Helper T cell (primary cell): Measurements from ENCODE around the gene MXRA7.

GRCh38 chr17:76710852-76712007 is at the start of gene MXRA7:
Gene MXRA7, minus strand, starts transcription at chr17:76710965.
- PRO-cap, 2 experiments, result no peak in any of the 2 experiments

- PRO-cap, 2 experiments, result no peak in any of the 2 experiments
Measured at GRCh38 chr17:76720872-76721429, 5.5 kb downstream of the JMJD6 start.

DNA sequence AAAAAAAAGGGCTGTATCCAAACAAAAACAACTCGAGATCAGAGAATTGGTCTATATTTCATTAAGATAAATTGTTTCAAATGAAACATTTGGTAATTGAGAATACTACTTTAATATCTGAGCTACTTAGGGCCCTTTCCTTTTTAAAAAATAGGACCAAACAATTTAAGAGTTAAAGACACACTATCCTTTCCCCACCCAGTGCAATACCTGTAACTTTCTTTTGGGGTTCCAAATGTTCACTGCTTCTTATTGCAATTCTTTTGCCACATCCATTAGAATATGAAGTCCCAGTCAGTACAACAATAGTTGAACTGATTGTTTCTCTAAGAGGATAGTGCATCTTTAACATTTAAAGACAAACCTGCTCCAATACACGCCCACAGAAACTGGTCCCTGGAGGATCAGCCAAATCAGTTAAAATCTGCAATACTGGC is 1.7 kb downstream of the SRSF2 start:
- PRO-cap, 2 experiments, result no peak in any of the 2 experiments

DNA sequence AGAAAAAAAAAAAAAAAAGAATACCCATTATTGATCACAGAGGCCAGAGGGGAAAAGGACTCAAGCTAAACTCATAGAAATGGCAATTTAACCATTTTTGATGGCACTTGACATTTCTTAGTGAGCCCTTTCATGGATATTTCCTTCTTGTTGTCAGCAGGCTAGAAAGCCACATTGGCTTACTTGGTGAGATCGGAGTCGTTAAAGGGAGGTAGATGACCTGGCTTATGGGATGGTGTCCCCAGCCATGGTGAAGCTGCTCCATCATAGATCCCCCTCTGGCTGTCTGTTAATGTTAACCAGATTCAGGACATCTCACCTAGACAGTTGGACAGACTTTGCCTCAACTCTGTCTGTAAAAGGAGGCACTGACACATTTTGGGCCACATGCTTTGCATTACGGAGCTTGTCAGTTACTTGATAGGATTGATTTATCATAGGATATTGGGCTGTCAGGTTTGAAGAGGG is 19.0 kb downstream of the MFSD11 start:
- PRO-cap, 2 experiments, result no peak in any of the 2 experiments

DNA sequence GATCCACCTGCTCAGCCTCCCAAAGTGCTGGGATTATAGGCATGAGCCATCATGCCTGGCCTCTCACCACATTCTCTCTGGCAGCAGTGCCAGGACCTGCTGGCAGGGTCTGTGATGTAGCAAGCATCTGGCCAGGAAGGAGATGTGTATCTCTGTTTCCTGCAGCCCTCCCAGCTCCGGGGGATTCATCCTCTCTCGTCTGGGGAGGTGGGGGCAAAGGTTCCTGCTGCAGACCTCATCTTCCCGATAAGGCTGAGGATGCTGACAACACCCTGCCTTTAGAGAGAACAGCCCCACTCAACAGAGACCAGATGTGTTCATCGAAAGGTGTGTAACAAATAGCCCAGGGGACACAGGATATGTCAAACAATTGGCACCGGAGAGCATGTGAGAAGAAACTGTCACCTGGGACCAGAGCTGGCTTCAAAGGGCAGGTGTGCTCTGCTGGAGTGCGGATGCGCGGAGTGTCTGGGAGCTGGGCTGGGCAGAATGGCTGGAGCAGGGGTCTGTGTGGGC is 54.8 kb upstream of the SEC14L1 start:
- PRO-cap, 2 experiments, result no peak in any of the 2 experiments

DNA sequence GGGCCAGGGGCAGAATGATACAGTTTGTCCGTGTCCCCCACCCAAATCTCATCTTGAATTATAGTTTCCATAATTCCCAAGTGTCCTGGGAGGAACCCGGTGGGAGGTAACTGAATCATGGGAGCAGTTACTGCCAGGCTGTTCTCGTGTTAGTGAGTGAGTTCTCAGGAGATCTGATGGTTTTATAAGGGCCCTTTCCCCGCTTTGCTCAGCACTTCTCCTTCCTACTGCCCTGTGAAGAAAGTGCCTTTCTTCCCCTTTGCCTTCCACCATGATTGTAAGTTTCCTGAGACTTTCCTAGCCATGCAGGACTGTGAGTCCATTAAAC is 28.9 kb upstream of the SEC14L1 start:
- PRO-cap, 2 experiments, result no peak in any of the 2 experiments

DNA sequence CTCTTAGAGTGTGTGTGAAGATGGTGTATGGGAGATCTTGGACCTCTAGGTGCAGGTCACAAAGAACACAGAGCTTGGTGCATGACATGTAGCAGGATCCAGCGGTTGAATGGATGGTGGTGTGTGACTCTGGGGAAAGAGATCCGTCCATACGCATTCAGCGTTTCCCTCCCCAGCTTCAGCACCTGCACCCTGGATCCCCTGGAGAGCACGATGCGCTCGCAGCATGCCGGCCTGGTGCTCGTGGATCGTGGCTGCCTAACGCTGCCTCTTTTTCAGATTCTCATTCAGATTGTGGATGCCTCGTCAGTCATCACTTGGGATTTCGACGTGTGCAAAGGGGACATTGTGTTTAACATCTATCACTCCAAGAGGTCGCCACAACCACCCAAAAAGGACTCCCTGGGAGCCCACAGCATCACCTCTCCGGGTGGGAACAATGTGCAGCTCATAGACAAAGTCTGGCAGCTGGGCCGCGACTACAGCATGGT is 69.6 kb upstream of the SEPTIN9 start:
- PRO-cap, 2 experiments, result no peak in any of the 2 experiments

GRCh38 chr17:77254829-77255328 is 26.4 kb upstream of the SEPTIN9 start:
- PRO-cap, 2 experiments, result no peak in any of the 2 experiments

DNA sequence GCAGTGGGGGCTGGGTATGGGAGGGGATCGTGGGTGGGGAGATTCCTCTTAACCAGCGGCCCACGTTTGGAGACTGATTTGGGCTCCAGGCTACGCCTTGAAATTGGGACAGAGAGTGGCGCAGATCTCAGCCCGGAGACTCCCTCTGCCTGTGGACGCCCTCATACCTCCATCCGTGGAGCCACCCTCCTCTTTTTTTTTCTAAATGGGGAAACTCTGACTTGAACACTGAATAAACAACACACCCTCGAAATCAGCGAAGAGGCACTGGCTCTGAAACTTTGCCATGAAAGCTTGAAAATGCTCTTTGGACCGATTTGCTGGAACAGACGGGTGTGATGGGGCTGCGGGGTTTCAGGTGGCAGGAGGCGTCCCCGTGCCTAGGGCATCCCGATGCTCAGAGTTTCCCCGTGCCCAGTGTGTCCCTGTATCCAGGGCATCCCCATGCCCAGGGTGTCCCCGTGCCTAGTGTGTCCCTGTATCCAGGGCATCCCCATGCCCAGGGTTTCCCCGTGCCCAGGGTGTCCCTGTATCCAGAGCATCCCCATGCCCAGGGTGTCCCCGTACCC is 46.3 kb downstream of the SEPTIN9 start:
- PRO-cap, 2 experiments, result no peak in any of the 2 experiments

- PRO-cap, 2 experiments, result no peak in any of the 2 experiments
Measured at GRCh38 chr17:77374818-77375032, 93.4 kb downstream of the SEPTIN9 start.

- PRO-cap, 2 experiments, result peak in 2 of 2 experiments; most common plus-strand start chr17:77376564 (in 2); most common minus-strand start chr17:77376425 (in 2)
Measured at GRCh38 chr17:77375439-77376722, 94.6 kb downstream of the SEPTIN9 start.

DNA sequence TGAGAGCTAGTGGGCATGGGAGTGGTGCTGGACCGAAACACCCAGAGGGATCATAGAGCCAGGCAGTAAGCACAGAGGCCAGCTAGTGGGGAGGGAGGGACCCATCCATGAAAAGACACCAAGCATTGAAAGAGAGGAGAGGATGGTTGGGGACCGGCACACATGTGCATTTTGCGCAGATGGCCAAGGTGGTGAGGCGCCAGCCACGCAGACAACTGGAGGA is 117.5 kb downstream of the SEPTIN9 start:
- PRO-cap, 2 experiments, result no peak in any of the 2 experiments

DNA sequence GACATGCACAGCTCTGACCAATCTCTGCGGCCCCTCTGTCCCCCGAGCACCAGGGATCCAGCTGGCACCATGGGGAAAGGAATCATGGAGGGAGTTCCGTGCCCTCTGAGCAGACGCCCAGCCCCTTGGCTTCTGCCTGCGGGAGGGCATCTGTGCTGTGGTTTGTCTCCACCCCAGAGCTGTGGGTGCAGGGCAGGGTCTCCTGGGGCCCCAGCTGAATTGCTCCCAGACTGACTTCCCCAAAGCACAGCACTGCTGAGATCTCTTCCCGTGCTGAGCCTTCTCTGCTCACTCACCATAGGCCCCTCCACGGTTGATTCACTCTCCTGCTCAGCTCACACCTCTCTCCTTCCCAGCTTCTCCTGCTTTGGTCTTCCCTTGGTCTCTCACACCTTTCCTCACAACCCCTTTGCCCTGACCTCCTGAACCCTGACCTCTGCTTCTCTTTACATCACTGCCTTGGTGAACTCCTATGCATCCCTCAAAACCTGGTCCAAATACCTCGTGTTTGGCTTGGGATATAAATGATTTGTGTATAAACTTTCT is 124.7 kb downstream of the SEPTIN9 start:
- PRO-cap, 2 experiments, result no peak in any of the 2 experiments

- PRO-cap, 2 experiments, result no peak in any of the 2 experiments
Measured at GRCh38 chr17:77420230-77420914, 139.1 kb downstream of the SEPTIN9 start.

DNA sequence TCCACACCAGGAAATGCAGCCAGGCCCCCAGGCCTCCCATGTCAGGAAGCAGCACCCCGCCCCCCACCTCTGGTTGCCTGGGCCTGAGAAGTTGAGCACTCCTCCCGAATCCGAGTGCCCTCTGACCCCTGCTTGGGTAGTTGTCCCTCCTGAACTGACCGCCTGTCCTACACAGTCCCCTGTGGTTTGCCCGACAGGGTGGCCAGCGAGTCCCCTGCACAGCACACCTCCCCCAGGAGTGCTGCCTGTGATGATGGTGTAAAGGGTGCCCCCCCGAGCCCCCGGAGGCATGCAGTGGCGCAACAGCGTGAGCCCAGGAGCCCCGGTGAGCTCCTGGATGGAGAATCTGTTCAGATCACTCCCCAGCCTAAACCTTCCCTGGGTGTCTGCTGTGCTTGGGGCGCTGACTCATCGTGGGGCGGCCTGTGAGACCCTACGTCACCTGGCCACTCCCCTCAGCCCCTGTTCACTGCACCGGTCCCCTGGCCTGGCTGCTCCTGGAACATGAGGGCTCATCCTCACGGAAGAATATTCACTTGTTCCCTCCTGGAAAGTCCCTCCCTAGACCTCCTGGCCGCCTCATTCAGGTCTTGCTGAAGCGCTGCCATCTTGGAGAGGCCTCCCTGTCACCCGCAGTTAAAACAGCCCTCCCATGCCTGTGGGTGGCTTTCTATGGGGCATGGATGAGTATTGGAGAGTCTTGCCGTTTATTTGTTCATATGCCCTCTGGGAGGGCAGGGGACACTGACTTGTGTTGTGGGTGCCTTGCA is 145.0 kb downstream of the SEPTIN9 start:
- PRO-cap, 2 experiments, result no peak in any of the 2 experiments

GRCh38 chr17:77591086-77591697 is 309.9 kb downstream of the SEPTIN9 start:
- PRO-cap, 2 experiments, result no peak in any of the 2 experiments

DNA sequence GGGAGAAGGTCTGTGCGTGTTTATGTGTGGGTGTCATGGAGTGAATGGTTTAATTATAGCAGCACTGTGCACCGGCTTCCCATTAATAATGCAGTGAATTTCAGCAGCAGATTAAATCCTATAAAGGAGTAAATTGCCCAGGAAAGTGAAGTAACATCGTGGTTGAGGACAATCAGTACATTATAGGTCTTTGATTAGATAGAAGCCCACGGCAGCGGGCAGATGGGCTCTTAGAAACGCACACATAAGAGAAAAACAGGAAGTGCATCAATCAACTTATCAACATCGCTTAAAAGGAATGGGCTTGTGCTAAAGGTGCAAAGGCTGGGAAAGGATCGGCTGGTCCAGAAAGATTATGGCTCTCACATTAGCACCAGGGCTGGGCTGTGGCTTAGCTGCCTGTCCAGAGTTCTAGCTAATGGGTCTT is 292.1 kb upstream of the TNRC6C start:
- PRO-cap, 2 experiments, result peak in 1 of 2 experiments; most common plus-strand start position 309 of the sequence (in 1)

- PRO-cap, 2 experiments, result no peak in any of the 2 experiments
Measured at GRCh38 chr17:77681931-77682298, 276.6 kb upstream of the TNRC6C start.

GRCh38 chr17:77942203-77942752 is 16.2 kb upstream of the TNRC6C start:
- PRO-cap, 2 experiments, result no peak in any of the 2 experiments

DNA sequence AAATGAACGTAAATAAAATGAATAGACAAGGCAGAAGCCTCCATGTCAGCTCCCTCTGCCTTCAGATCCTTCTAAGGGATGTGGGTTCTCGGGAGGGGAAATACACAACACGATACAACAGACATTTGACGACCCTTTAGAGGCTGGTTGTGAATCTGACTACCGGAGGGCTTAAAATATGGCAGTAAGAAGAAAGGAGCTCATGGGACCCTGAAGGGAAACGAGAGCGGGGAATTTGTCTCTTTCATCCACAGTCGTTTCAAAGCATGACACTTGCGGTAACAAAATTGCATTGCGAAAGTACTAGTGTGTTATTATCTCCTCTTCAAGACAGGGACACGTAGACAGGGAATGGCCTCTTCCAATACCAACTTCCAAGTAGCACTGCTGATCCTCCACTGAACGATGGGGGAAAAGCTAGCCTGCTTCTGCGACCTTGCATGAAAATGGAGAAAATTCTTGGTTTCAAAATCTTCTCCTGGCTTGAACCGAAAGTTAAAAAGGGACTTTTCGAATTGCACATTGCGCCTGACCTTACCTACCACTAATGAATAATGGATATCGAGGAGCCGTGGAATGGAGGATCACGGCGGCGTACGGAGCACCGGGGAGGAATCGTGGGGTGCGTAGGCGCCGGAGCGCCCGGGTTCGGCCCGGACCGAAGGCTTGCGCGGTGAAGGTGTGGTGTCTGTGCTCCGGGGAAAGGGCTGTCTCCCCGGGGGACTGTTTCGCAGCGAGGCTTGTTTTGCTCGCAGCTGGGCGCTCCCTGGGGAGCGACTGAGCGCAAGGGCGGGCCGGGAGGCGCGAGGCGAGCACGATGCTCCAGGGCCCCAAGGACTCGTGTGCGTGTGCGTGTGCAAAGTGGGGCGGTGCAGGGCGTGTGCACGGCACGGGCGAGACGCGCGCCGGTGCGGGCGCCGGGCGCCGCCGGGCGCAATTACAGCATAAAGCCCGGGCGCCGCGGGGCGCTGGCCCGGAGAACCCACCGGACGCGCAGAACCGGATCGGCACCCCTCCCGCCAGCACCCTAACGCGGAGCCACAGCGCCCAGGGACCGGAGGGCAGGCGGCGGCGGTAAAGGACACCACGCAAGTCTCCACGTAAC is 904 bp upstream of the TNRC6C start:
- PRO-cap, 2 experiments, result peak in 2 of 2 experiments; most common plus-strand start position 554 of the sequence (in 2); most common minus-strand start position 779 of the sequence (in 2)